H7 (cell line): Measurements from ENCODE around the gene NCS1.

GRCh38 chr9:129858067-129858961, 23.1 kb downstream of the USP20 start:
- RAMPAGE, long total RNA: no peak

DNA sequence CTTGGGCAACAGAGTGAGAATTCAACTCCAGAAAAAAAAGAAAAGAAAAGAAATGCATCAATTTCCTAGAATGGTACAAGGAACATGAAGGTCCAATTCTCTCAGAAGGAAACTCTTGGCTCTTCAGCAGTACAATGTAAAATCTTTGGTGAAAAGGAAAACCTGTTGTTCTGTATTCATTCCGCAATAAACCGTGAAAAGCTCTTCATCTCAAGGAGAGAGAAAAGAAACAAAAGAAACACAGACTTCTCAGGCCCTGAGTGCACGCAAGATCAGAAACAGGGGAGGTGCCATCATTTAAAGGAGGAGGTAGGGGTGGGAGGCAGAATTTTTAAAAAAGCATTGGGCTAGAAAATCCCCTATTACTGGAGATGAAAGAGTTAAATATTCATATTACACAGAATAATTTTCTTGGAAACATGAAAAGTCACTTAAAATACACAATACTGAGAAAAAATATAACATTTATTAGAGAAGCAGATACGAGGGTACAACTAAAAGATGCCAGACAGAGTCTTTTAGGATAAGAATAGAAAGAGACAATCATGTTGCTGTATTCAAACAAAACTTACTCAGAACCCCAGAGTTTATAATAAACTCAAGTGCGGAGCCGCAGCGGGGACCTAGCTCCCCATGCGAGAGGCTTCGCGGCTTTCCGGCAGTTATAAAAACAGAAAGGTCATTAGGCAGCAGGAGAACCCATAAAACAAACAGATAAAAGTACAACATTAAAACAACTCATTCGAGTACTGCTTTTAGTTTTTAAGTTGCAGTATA, 56.4 kb downstream of the USP20 start:
- RAMPAGE, long total RNA: no peak

DNA sequence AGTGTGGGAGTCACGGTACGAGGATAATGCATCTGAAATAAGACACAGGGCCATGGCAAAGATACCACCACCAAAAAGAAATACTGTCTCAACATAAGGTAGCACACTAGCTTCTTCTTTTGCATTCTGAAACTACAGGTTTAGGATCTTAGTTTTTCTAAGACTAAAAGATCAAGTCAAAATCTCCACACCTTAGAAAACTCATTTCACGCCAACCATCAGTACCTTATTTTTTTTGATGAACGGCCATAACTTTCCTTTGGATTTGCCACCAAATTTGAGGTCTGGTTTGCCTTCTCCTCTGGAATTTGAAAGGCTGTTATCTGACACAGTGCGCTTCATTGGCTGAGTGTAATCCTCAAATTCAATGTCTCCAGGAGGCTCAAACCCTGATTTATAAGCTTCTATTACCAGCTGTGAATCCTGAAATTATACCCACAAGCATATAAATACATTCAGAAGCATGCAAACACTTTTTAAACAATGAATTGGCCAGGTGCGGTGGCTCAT, 89.5 kb downstream of the USP20 start:
- RAMPAGE, long total RNA: no peak

DNA sequence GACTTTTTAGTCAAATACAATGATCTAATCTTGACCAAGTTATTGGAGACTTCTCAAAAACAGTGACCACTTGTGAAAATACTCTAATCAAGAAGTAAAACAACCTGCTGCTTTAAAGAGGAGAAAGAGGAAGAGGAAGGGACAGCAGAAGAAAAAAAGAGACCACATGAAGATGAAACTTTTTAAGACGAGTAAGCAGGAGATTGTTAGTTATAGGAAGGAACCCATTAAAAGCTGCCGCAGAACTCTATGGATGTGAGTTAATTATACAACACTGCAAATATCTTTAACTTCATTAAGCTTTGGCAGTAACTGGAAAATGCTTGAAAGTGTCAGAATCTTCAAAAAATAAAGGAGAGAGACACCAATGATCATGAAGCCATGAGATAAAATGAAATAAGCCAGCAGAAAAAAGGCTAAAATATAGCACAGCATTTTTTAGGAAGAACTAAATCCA, 2.4 kb upstream of the FNBP1 start:
- RAMPAGE, long total RNA: no peak

- RAMPAGE, long total RNA: no peak
These were observed 564 bp upstream of the GPR107 start for GRCh38 chr9:130053190-130053493.

DNA sequence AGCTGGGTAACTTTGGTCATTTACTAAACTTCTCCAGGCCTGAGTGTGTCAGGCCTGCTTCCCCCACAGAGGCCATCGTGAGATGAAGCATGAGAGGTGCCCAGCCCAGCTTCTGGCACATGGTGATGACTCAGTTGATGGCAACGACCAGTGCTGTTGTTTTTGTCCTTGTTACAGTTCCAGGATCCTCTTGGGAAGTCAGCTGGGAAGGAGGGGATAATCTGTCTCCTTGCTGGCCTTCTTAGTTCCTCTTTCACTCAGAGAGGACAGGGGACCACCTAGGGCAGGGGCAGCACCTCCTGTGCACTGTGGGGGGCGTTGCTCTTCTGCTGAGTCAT, 54.1 kb upstream of the NCS1 start:
- RAMPAGE, long total RNA: no peak

DNA sequence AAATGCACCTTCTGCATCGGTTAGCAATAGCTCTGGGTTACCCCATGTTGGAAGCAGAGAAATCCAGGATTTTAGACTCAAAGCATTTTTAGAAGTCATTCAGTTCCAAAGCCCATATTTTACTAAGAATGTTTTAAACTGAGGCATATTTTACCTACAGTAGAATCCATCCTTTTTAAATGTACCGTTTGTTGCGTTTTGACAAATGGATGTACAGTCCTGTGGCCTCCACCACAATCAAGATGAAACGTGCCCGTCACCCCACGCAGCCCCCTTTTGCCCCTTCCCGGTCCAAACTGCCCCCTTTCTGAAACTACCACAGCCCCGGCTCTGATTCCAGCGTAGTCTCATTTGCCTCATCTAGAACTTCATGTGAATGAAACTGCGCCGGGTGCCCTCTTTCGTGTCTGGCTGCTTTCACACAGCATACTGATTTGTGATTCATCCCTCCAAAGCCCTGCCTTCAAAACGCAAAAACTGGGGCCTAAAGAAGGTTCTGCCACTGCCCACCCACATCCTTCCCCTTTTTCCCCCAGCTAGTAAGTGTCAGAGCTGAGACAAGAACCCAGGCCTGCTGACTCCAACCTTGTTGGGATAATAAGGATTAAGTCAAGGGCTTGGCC, 31.6 kb upstream of the NCS1 start:
- RAMPAGE, long total RNA: no peak

- RAMPAGE, long total RNA: no peak
These were observed at the start of gene NCS1 for GRCh38 chr9:130171856-130173033. Gene NCS1 (plus strand): TSS chr9:130172404.

- RAMPAGE, long total RNA: no peak
These were observed 10.9 kb downstream of the NCS1 start for GRCh38 chr9:130182860-130183725.

- RAMPAGE, long total RNA: no peak
These were observed 19.5 kb downstream of the NCS1 start for GRCh38 chr9:130191649-130192217.

- RAMPAGE, long total RNA: no peak
These were observed 29.3 kb downstream of the NCS1 start for GRCh38 chr9:130201345-130202134.

DNA sequence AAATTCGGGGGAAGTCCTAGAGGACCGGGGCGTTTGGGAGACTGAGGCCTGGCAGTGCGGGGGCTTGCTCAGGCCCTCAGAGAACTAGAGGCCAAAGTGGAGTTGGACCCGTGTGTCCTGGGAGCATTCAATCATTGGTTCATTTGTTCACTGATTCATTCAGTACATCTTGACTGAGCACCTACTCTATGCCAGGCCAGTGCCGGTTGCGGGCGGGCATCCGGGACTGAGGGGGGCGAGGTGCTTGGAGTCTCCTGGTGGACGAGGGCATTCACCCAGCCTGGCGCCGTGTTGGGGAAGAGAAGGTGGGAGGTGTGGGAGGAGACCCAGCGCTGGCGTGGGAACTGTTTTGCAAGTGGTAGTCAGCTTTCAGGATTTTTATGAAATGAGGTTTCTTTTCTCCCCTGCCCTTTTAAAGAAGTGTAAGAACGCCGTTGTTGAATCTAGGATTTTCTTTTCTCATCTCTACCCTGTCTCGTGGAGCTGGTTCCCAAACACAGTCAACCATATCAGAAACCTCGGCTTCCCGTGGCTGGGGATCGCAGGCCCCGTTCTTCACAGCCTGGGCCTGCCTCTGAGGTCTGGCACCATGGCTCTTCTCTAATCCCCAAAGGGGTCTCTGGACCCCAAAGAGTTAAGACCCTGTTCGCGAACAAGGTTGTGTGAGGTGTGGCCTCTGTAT, 37.3 kb downstream of the NCS1 start:
- RAMPAGE, long total RNA: no peak

GRCh38 chr9:130240482-130241300, 24.9 kb upstream of the HMCN2 start:
- RAMPAGE, long total RNA: no peak

DNA sequence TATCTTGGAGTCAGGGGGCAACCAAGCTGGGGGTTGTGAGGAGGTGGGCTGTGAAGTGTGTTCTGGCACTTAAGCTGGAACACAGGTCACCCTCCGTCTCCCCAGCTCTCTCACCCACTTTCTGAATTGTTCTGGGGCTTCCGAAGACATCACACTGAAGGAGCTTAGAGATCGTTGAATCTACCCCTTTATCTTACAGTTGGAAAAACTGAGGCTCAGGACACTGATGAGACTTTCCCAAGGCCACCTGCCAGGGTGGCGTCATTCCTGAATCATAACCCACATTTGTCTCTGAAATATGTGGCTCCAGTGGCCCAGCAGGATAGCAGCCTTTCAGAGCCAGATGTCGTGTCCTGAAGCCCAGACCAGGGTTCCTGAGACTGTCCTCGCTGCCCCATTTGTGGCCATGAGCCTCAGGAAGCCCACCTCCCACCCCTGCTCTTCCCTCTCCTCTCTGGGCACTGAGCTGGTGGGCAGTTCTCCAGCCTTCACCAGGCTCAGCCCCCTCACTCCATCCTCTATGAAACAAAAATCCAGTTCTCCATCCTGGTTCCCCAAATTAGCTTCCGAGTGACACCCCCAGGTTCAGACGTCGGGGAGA, 2.3 kb downstream of the HMCN2 start:
- RAMPAGE, long total RNA: no peak

- RAMPAGE, long total RNA: no peak
These were observed 26.6 kb downstream of the HMCN2 start for GRCh38 chr9:130292058-130292565.

DNA sequence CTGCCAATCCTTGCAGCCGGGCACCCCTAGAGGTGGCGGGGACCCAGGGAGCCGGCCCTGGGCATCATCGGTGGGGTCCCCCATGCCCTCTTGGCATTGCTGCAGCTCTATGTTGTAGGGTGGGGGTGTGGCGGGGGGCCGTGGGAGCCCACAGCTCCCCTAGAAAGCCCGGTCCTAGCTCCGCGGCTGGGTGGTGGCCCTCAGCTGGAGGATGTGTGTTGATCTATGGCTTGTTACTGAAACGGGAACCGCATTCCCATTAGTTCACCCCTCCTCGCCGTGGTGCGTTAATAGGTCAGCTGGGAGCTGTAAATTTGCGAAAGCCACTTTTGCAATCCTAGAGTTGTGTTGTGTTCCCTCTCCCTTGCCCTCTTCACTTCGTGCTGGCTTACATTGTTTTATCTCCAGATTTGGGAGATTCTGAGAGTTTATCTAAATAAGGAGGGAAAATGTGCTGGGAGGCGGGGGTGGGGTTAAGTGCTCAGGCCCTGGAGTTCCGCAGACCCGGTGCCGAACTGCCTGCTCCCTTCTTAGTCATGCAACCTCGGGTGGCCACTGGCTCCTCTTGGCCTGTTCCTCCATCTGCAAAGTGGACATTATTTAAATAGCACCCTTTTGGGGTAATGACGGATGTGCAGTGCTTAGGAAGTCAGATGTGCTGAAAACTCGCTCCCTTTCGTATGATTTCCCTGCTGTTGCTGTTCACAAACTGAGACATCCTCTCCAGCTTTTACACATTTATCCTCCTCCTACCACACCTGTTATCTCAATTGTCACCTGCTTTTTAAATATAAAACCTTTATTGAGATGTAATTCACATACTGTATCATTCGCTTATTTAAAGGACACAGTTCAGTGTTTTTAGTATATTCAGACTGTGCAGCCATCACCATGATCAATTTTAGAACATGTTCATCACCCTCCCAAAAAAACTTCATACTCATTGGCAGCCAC, 62.9 kb downstream of the HMCN2 start:
- RAMPAGE, long total RNA: no peak

DNA sequence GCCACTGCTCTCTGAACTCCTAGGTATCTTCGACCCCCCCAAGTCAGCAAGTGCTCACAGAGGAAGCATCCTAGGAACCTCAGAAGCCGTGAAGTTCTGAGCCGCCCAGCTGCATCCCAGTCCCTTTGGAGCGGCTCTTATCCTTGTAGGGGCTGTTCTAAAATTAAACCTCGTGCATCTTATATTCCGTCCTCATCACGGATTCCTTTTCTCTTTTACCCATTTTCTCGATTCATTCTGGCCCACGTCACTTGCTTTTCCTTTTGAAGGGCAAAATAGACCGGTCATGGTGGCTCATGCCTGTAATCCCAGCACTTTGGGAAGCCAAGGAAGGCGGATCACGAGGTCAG, 65.0 kb downstream of the HMCN2 start:
- RAMPAGE, long total RNA: no peak

DNA sequence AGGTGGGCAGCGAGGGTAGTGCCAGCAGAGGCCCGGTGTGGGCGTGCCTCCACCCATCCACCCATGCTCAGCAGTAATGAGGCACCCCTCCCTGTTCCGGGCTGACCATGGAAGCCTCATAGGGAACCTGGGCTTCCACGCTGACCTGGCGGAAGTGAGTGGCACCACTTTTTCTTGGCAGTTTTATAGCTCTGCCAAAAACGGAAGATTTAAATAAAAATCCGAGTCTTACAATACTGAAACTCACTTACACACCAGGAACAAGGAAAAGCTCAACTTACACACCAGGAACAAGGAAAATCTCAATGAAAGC, 30.6 kb upstream of the ASS1 start:
- RAMPAGE, long total RNA: no peak

GRCh38 chr9:130466780-130467163, 22.0 kb downstream of the ASS1 start:
- RAMPAGE, long total RNA: no peak

DNA sequence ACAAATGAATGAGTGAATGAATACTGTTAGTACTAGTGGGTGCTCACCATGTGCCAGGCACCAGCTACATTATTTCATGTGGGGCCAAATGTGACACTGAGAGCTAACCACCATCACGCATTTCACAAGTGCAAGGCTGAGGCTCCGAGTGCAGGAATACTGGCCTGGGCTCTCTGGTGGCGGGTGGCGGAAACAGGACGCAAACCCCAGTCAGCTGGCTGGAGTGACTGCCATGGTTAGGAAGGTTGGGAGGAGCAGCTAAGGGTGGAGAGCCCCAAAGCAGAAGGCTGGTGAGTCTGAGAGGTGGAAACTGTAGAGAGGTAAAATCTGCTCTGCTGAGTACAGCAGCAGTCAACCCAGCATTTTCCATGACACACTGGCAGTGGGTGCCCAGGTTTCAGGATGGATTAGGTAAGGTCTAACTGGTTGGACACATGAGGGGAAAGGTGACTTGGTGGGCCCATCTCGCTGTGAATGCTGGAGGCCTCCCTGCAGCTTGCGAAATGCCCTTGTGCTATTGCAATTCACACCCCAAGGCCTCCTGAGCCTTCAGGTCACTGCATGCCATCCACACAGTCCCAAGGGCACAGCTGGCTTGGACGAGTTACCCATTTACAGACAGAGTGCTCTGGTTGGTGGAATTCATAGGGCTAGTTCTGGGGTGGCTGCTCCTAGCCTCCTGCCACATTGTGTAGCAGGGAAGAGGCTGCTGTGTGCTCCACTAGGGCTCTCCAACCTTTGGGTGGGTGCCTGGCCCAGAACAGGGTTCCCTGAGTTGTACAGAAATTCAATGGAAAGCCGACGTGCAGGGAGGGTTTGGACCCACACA, 54.0 kb downstream of the ASS1 start:
- RAMPAGE, long total RNA: no peak